ENCODE measurements around a stretch of chr13.

- RRBS: no CpG with 5 or more reads among the region's 4 CpGs
These were observed 133.9 kb downstream of the RAP2A start for GRCh38 chr13:97567704-97568450.

- RRBS: no CpG with 5 or more reads among the region's 7 CpGs
These were observed 80.1 kb downstream of the IPO5 start for GRCh38 chr13:98033610-98033998.

GRCh38 chr13:98143170-98143703 lies 343 bp downstream of the FARP1 start:
- RRBS: under 1% methylated on average over 39 of the region's 86 CpGs

DNA sequence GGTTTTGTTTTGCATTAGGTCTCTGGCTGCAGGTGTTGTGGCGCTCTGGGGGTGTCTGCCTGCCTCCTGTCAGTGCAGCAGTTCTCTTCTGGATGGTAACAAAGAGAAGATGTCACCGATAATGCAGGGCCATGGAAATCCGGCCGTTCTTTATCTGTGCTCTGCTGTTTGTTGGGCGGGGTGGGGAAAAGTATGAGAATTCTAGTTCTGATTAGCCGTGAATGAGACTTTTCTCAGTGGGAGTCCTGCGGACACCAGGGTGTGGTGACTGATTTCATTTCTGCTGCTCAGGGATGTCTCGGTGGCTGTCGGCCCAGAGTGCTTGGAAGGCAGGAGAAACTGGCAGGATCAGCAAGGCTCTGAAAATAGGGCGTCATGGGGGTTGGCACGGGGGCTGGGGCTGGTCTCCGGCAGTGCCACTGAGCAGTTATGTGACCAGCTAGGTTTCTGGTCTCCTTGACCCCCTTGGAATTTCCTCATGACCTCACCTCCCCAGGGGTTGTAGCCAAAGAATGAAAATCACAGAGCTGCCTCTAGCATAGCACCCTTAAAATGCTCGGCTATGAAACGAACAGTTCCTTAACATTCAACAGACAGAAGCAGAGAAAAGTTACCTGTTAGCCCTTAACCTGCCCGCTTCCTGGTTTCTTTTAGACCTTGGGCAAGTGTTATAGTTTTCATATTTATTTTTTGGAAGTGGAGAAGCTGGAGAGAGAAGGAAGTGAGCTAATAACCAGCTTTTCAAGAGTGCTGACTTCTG lies 4.9 kb downstream of the RNF113B start:
- RRBS: no CpG with 5 or more reads among the region's 15 CpGs

- RRBS: no CpG with 5 or more reads among the region's 14 CpGs
These were observed 102.7 kb upstream of the RNF113B start for GRCh38 chr13:98279630-98280310.

DNA sequence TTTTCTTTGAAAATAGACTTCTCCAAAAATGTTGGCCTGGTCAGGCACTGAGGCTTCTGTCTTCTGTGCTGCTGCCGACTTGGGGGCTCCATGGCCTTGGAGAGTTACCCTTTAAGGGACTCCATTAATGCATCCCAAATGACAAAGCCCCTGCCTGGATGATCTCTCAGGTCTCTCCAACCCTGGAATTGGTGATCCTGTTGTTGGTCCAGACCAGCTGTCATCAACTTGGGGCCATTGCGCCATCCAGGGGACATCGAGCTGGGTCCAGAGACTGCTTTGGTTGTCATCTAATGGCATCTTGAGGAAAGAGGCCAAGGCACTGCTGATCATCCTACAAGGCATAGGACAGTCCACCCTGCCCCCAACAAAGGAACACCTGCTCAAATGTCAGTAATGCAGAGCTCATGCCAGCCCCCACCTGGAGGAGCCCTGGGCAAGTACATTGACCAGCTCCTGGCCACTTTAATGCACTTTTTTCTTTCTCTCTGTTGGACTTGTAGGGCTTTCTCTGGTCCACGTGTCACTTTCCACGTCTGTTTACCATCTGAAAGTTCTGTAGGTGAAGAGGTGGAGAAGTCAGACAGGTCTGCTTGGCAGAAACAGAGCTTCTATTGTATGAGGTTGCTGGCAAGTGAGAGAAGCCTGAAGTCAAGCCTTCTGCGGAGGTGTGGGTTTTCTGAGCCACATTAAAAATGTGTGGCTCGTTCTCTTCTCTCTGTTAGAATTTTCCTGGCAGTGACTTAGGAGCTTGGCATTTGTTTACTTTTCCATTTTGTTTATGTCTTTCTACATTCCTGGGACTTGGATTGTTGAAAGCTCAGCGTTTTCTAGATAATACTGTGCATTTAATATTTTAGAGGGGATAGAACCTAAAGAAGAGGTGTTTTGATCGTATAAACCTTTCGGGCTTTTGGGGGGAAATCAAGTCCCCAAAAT lies 124.0 kb upstream of the RNF113B start:
- RRBS: no CpG with 5 or more reads among the region's 10 CpGs

DNA sequence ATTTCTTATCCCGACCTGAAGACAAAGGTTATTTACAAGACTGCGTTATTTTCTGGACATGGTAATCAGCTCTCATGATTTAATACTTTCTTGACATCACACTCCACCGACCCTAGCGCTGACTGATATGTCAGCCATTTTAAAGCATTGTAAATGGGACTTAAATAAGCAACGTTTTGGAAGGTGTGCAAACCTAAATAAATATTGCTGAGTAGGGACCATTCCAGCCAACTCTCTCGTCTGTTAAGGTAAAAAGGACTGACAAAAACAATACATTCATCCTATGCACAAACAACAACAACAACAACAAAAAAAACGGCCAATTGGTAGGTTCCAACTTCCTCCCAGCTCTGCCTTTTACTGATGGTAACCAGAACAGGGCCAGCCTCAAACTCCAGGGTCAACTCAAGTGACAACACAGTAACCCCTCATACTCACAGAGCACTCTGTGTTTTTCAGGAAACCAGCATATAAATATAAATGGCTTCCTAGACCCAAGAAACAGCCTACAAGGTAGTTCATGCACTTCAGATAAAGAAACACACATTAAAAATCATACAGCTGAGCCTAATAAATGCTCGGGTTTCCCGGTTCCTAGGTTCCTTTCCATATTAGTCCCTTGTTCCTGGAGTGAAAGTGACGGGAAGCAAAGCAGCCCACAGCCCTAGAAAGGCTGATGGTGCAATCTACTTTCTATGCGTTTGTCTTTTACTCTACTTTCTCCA lies 34.7 kb downstream of the STK24 start:
- RRBS: no CpG with 5 or more reads among the region's 11 CpGs

DNA sequence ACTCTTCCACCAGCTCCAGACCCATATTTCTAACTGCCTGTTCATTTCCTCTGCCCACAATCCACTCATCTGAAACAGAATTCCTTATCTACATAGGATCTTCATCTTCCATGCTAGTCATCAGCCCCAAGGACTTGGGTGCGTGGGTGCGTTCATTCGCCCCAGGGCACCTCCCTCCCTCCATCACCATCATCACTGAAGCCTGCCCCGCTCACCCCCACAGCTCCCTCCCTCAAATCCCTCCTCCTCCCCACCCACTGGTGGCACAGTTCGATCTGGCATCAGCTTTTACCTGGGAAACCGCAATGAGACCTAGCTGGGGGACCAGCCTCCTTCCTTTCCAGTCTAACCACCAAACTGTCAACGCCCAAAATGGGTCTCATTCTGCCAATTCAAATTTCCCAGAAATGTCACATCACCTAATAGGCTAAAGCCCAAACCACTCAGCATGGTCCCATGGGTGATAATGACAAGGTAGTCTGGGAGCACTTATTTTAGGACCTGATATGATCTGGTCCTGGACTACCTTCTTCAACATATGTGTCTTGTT lies 19.6 kb downstream of the STK24 start:
- RRBS: no CpG with 5 or more reads among the region's 7 CpGs

- RRBS: no CpG with 5 or more reads among the region's 11 CpGs
These were observed 87.1 kb upstream of the STK24 start for GRCh38 chr13:98664009-98664370.

GRCh38 chr13:98751268-98751855 lies 1.1 kb downstream of the SLC15A1 start:
- RRBS: no CpG with 5 or more reads among the region's 11 CpGs

DNA sequence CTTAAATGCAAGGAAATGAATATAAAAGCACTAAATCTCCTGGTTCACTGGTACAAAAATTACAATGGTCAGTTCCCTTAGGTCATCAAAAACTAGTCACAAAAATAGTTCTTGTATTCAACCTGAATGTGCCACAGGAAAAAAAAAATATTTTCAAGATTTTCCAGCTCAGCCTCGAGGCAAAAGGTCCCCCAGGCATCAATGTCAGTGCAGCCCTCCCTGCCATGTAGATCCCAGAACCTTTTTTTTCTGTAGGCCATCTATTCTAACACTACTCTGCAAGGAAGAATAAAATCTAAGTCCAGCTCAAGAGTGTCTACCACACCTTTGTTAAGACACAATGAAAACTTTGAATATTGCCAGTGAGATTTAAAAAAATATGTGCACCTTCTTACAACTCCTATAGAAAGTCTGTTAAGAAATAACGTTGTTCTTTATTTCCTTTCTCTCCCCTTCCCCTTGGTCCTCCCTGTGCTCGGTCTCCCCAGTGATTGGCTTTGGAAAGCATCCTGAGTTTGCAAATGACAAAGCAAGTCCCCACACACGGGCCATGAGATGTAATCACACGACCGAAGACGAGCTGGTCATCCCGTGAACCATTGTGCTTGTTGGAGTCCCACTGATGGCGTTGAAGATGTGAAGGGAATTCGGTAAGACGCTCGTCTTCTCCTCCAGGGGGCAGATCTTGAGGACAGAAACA lies 41.7 kb upstream of the SLC15A1 start:
- RRBS: no CpG with 5 or more reads among the region's 12 CpGs

- RRBS: no CpG with 5 or more reads among the region's 5 CpGs
These were observed 10.4 kb upstream of the DOCK9 start for GRCh38 chr13:98988279-98988687.

DNA sequence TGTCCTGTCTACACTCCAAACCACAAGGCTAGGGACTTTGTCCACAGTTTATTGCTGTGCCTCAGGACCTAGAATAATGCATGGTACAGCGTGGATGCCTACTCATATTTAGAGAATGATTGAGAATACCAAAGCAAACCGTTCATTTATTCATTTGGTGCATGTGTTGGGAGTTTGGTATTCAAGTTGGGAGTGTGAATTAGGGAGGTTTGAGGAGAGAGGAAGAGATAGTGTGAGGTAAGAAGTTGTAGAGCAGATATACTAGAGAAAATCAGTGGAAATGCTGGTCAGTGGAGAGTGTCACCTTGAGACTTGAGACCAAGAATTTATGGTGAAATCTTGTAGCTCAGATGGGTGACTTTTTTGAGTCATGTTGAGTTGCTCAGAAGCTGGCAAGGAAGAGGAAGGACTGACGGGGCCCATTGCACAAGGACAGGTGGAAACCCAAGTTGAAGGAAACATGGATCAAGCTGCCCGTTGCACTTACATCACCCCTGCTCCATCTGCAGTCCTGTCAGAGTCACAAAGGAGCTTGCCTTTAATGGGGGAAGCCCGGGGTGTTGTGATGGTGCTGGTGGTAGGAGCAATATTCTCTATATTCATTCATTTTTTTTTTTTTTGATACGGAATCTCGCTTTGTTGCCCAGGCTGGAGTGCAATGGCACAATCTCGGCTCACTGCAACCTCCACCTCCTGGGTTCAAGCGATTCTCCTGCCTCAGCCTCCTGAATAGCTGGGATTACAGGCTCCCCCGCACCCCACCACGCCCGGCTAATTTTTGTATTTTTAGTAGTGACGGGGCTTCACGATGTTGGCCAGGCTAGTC lies 27.2 kb downstream of the UBAC2 start:
- RRBS: no CpG with 5 or more reads among the region's 14 CpGs

GRCh38 chr13:99270489-99271035 lies 12.4 kb upstream of the GPR18 start:
- RRBS: no CpG with 5 or more reads among the region's 3 CpGs

DNA sequence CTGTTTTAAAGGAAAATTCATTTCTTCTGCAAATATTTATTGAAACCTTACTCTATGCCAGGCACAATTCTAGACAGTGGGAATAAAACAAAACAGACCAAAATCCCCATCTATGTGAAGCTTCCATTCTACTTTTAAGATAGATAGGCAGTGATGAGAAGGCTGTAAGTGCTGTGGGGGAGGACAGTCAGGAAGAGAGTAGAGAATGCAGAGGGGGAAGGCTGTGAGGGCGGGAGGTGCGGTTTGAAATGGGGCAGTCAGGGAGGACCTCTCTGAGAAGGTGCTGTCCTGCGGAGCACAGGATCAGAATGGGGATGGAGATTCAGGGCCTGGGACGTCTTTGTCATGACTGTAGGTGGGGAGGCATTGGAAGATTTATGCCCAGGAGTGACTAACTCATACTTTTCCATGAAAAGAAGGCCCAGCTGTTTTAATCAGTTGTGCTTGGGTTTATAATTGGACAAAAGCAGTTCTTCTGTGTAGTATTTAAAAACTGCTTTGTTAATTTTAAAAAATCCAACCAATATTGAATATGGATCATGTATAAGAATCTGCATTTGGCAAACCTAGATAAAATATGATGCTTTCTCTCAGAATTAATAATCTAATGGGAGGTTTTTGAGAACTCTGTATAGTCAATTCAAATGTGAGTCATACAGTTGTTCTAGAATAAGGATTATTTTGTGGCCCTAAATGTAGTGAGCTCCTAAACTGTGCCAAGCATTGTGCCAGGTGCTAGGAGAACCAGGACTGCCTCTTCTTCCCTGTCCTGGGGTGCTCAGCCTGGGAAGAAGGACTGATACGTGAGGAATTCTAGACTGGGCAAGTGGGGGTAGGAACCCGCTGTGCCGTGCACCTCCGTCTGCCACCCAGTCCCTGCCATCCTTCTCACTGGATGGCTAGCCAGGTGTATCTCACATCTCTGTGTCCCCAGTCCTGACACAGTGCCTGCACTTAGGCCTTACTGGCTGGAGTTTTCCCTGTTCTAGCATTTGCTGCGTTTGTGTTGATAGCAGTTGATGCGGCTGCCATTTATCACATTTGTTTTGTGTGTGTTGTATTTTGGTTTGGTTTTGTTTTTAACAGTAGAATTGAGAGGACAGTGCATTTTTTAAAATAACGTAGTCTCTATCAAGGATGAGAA lies 4.2 kb upstream of the GPR183 start:
- RRBS: no CpG with 5 or more reads among the region's 11 CpGs

- RRBS: 92% methylated on average over 3 of the region's 13 CpGs
These were observed 41.2 kb upstream of the CLYBL start for GRCh38 chr13:99565374-99565701.

DNA sequence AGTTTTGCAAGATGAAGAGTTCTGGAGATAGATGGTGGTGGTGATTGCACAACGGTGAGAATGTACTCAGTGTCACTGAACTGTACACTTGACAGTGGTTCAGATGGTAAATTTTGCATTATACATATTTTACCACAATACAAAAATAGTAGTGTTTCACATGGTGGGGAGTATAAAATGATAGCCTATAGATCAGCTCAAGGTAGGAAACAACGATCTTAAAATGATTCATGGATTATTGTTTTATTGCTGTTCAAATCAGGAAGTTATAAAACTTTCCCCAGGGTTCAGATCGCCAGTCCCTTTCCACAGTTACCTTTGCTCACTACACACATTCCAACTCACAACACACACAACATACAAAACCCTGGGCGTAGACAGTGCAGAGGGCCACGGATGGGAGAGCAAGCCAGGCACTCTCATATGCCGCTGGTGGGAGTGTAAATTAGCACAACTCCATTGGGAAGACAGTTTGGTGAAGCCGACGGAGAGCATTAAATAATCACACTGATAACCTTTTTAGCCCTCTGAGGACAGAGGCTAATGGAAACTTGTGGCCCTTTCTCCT lies 145.3 kb downstream of the CLYBL start:
- RRBS: no CpG with 5 or more reads among the region's 8 CpGs

DNA sequence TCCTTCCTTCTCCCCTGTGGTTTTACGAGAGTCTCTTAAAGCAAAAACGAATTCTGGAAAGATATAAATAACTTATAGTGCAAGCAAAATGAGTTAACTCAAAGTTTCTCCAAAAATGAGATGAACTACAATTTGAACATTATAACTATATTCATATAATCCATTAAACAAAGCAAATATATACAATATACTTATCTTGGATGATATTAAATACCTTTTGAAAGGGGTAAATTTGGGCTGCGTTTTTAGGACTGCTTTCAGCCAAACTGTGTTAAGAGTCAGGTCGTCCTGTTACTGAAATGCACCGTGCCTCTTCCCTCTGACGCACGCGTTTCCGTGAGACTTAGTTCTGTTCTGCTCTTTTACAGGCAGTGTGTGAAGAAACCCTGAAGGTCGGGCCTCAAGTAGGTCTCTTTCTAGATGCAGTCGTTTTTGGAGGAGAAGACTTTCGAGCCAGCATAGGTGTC lies 107.1 kb downstream of the ZIC5 start:
- RRBS: no CpG with 5 or more reads among the region's 12 CpGs

DNA sequence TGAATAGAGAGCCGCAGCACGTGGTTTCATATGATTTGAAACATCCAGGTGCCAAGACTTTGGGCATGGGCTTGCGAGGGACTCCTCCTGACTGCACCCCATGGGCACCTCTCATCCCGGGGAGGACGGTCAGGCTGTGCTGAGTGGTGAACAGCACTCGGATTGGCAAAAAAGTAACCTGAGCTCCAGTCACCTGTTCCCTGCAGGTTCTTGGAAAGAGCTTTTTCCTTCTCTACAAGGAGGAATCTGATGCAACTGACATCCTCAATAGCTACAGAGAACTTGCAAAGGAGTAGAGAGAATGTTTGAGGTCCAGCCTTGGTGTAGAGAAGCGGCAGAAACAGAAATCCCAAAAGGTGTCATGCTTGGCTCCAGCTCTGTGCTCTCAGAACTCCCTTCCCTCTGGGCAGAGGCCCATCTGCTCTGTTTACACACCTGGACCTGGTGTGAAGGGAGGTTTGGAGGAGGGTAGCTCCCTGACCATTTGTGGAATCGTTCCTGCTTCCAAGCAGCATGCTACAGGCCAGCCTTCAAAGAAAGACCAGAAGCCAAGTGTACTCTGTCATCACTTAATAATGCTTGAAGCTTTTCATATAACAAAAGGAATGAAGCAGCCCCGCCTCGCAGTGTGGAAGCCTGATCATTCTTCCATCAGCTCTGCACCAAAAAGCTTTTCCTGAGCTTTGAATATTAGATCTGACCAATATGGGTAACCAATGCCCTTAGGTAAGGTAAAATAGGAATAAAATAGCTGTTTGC lies 63.5 kb downstream of the ZIC5 start:
- RRBS: no CpG with 5 or more reads among the region's 10 CpGs

DNA sequence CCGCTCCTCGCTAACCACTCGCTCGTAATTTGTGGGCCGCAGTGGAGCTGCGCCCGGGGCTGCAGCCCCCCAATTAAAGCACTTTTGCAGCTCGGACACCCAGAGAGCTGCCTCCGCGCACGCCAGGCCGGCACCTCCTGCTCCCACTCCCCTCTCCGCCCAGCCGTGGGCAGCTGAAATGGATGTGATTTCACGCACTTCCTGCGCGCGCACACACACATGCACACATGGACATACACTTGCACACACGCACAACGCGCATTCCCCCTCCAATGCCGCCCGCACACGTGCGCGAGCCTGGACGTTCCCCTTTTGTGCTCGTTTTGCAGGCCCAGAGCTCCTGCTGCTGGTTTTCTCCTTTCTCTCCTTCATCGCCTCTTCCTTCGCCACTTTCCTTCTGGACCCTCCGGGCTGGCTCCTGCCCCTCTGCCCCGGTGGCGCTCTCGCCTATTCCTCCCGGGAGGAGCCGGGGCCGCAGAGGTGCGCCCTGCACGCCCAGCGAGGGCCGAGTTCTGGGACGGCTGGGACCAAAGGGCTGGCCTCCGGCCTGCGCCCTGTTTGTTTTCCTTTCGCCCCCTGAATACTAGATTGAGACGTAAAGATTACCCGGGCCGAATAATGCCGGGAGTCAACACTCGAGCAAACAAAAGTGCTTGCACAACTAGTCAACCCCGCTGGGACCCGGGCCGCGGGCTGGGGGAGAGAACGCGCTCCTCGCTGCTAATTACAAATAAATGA lies 15.3 kb downstream of the ZIC5 start:
- RRBS: 40% methylated on average over 19 of the region's 57 CpGs